Vermiform appendix (tissue), 1 donor: Measurements from ENCODE around the gene CD38.

- PRO-cap = bidirectional peak, plus-strand start at chr4:10116083, minus-strand start at chr4:10115946; bidirectional peak, plus-strand start at chr4:10116360, minus-strand start at chr4:10116382; bidirectional peak, plus-strand start at chr4:10116585, minus-strand start at chr4:10116462
These were observed 646 bp downstream of the WDR1 start for GRCh38 chr4:10115804-10116501.

- PRO-cap = no peak
These were observed 4.4 kb upstream of the WDR1 start for GRCh38 chr4:10120877-10121425.

- PRO-cap = no peak
These were observed 64.6 kb upstream of the WDR1 start for GRCh38 chr4:10180959-10181844.

DNA sequence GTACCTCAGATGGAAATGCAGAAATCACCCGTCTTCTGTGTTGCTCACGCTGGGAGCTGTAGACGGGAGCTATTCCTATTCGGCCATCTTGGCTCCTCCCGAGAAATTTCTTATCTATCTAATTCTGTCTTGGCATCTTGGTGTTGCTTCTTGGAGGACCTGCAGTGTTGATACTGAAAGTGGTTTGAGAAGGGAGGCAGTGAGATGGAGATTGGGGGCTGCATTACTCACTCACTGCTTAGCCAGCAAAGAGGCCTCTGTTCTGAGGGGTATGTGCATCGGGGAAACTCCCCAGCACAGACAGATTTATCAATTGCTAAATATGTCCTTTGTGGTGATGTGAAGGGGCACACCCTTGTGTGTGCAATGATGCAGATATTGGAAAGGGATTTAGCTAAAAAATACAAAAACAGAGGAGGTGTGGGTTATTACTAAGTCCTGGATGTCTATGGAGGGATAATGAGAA lies 279.1 kb downstream of the HS3ST1 start:
- PRO-cap = no peak

GRCh38 chr4:11468746-11469298 lies 40.1 kb upstream of the HS3ST1 start:
- PRO-cap = no peak

- PRO-cap = no peak
These were observed 121.3 kb downstream of the RAB28 start for GRCh38 chr4:13362816-13363237.

GRCh38 chr4:13403532-13404220 lies 80.5 kb downstream of the RAB28 start:
- PRO-cap = no peak

GRCh38 chr4:13907332-13907869 lies 279.9 kb upstream of the BOD1L1 start:
- PRO-cap = no peak

DNA sequence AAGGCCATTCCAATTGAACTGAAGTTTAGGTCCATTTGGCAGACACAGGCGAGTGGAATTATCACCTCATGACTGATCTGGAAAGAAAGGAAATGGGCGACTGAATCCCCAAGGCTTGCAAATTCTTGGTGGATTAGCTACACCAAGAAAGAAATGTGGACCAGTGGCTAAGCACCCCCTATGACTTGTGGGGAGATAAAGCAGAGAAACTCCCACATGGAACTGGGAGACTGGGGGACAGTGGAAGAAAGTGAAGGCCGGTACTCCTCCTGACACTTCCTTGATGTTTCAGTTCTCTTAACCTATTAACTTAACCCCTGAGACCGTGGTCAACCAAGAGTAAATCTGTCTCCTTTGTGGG lies 402.9 kb upstream of the BOD1L1 start:
- PRO-cap = no peak

- PRO-cap = no peak
These were observed 104.1 kb downstream of the CPEB2 start for GRCh38 chr4:15106316-15106897.

DNA sequence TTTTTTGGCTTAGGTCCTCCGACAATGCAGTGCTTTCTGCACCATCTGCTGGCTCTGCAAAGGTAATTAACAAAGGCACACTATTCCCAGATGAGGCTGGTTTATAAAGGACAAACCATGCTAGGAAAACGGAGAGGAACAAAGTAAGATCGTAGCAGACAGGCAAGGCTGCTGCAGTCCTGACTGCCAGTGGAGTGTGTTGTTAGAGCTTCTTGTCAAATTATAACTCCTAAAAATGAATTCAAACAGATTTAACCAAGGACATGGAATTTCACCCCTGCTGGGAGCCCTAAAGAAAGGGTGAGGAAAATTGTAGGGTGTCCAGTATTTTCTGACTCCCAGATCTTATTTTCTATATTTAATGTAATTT lies 142.1 kb downstream of the CPEB2 start:
- PRO-cap = no peak

DNA sequence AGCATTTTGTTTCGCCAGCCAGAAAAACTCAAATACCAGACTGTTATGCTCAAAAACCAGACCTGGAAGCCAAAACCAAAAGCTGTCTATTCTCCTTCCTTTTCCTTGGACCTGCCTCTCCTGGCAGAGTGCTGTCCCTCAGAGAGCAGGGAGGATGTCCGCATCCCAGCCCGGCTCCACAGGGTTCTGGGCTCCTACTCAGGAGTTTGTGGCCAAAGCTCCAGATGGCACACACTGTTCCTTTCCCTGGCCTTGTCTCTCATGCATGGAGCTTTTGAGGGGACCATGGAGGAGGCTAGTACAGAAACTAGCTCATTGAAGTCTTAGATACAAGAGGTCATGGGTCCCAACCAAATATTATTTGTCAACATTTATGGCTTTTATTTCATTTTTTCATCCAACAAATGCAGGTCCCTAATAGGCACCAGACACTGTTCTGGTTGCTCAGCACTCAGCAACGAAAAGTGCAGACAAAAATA lies 41.8 kb upstream of the C1QTNF7 start:
- PRO-cap = no peak

GRCh38 chr4:15435573-15436140 lies 7.8 kb downstream of the C1QTNF7 start:
- PRO-cap = no peak

- PRO-cap = no peak
These were observed 61.6 kb downstream of the CC2D2A start for GRCh38 chr4:15531036-15531871.

DNA sequence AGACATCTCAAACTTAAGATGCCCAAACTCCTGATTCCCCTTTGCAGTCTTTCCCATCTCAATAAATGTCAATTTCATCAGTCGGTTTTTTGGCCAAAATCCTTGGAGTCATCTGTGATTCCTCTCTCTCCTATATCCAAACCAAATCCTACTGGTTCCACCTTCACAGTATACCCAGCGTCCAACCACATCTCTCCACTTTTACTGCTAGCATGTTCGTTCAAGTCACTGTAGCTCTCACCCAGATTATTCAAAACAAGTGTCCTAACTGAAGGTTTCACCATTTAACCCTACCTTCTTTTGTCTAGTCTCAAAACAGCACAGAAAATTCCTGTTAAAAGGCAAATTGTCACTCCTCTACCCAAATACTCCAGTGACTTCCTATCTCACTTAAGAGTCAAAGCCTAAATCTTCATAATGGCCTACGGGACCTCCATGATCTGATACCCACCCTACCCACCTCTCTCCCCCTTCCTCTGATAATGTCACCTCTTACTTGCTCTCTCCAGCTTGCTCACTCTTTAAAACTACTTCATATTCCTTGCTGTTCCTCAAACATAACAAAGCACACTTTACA lies 61.5 kb downstream of the FBXL5 start:
- PRO-cap = no peak

- PRO-cap = bidirectional peak, plus-strand start at chr4:15778330, minus-strand start at chr4:15778132; bidirectional peak, plus-strand start at chr4:15778640, minus-strand start at chr4:15778627
These were observed at the start of gene CD38 for GRCh38 chr4:15777897-15778716. Gene CD38, plus strand, starts transcription at chr4:15778328.

- PRO-cap = no peak
These were observed 7.3 kb upstream of the TAPT1 start for GRCh38 chr4:16233575-16233929.

DNA sequence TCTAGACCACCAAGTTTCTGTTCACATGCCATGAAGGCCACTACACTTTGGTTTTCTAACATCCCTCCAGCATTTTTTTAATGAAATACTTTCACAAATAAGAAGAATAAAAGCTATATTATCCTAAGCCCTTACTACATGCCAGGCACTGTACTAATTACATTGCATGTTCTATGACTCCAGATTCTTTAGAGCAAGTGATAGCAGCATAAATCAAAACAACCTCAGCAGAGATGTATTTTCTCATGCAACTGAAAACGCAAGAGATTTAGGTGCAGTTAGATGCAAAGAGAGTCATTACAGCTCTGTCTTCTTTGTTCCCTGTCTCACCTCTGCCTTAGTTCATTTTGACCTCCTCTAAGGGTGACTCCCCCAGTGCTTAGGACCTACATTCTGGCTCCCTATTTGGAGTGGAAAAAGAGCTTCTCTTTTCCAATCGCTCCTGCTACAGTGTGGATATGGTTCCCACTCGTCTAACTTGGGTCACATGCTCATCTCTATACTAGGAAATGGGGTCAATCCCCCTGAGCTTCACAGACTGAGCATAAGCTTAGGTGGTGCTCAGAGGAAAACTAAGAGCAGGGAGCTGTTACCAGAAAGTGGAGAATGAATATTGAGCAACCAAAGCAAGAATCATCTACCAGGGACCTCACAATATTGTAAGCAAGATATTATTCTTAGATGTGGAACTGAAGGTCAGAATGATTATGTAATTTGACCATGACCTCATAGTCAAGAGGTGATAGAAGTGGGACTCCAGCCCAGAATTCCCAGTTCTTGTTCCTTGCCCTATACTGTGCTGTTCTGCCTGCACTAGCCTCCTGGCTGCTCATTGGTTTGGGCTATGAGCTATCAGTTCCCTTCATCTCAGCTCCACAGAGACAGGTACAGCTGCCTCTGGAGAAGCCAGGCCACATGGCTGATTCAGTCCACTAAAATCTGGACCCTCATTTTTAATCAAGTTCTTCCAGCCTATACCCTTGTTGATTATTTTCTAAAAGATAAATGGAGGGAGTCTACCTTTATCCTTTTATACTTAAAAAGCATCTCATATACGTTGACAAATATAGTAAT lies 229.6 kb downstream of the LDB2 start:
- PRO-cap = no peak

DNA sequence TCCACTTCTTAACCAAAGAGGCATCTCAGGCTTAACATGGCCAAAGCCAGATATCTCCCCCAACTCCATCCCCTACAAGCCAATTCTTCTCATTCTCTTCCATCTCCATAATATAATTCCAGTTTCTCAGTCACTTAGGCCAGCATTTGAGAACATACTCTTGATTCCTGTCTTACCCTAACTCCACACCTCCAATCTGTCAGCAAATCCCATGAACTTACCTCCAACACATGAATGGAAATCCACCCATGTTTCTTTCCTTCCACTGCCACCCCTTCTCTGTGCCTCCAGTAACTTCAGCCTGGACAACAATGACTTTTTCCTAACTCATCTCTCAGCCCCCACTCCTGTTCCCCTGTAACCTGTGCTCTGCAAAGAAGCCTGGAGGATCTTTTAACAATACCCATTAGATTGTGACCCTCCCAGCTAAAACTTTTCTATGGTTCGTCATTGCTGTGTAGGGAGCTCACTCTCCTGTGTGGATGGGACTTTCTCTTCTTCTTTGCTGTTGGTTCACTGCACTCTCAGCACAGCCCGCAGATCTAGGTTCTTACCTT lies 126.9 kb downstream of the LDB2 start:
- PRO-cap = no peak

DNA sequence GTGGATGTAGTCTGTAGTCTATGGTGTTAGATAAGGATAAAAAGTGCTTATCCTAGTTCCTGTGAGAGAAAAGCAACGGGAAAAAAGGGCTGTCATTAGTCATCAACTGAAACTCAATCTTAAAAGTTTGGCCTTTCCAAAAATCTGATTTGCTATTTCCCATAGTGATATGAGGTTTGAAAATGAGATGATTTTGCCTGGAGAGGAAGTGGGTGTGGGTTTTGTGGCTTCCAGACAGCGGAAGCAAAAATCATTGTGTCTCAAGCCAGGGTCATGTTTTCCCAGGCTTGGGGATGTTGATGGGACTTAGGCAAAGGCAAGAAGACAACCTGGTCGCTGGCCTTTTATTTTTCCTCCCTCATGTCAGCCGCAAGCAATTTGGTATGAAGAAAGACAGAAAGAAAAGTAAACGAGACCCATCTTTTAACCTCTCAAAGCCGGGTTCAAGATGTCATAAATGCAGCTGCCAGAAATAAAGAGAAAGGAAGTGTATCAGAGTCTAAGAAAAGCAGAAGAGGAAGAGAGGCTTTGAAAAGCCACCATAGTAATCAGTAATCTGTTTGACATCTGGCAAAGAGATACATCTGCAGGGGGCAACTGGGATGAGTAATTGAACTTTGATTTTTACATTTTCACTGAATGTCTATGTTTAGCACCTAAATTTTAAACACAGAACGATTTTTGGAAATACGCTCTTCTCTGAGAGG lies 521.7 kb upstream of the SLIT2 start:
- PRO-cap = no peak